BJ (cell line): ENCODE measurements around the genes EXOC6, CYP26C1, PDE6C and LGI1.

DNA sequence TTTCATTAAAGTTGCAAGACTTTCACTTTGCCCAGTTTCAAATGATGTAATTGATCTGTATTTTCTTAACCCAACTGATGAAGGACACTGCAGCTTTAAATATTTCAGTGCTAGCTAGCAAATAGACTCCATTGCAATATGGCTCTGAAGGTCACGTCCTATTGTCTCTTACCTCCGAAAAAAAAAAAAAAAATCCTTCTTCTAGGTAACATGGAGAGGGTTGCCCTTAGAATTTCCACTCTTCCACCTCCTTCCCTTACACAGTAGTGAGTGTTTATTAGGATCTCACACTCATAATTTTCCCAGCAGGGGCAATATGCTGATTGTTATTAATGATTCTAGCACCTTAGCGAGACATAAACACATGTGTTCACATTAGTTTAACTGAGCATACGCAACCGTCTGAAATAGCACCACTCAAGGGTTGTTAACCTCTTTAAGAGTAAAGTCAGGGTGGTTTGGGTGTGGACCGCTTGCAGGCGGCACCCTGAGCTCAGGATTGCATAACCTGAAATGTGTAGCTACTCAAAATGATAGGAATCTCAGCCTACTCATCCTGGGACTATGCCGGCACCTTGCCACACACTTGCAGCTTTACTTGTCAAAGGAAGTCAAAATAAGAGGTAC is 52.3 kb downstream of the CPEB3 start:
- CAGE, long polyA plus RNA = no peak
- RRBS = no CpG with 5 or more reads among the region's 8 CpGs

DNA sequence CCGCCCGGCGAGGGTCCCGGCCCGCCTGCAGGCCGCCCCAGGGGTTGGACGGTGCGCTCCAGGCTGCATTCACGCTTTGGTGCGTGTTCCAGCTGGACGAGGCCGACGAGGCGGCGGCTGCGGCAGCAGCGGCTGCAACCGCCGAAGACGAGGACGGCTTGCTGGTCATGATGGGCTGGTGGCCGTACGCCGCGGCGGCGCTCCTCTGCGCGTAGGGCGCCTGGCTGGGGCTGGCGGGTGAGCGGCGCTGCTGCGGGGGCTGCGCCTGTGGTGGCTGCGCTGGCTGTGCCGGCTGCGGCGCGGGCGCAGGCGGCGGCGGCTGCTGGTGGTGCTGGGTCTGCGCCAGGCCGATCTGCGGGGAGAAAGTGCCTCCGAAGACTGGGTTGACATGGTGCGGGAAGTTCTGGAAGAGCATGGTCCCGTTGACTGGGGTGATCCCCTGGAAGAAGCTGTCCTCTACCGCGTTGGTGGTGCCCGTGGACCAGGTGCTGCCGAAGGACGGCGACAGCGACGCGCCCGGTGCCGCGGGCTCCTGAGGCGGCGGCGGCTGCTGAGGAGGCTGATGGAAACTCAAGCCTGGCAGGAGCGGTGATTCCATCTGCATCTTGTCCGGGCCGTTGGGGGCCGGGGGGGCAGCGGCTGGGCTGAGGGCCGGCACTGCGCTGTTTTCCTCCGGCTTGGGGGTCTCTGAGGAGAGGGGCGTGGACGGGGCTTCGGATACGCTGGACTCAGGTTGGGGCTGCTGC is 51.2 kb downstream of the CPEB3 start:
- CAGE, long polyA plus RNA = no peak
- RRBS = 3% methylated on average over 8 of the region's 77 CpGs

GRCh38 chr10:92291965-92292459 is 1.0 kb downstream of the MARCHF5 start:
- CAGE, long polyA plus RNA = no peak
- RRBS = no CpG with 5 or more reads among the region's 17 CpGs

DNA sequence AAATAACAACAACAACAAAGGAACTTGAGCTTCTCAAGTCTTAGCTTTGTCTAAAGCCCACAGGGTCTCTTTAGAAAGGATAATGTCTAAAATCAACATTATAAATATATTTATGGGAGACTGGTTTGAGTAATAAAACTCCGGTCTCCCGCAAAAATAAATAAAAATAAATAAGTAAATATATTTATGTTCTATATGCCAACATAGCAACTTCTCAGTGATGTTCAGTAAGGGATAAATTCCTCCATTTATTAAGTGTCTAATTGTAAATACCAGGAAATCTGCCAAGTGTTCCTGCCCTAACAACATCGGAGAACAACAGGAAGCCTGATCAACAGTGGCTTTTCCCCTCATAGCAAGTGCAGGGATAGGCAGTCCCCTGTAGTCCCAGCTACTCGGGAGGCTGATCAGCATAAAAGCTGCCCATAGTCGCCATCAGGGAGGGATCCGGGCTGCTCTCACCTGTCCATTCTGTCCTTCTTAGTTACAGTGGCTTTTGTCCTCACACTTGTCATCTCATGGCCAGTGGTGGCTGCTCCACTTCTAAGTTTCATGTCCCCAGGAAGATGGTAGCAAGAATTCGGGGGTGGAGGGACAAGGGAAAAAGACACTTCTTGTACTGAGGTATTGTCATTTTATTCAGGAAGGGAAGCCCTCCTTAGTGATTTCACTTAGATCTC is 141.3 kb downstream of the IDE start:
- CAGE, long polyA plus RNA = no peak
- RRBS = no CpG with 5 or more reads among the region's 7 CpGs

DNA sequence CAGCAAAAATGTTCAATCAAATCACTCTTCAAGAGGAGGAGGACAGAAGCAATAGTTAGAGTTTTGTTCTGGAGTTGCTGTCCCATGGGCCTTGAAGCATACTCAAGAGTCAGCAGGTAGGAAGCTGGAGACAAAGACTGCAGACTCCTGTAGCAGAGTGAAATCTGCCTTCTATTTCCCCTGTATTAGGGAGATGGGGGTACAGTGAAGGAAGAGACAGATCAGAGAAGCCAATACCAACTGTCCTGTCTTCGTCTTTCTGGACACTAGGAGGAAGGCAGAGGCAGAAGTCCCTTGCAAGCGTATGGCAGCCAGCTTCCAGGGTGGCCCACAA is 90.5 kb downstream of the IDE start:
- CAGE, long polyA plus RNA = no peak
- RRBS = no CpG with 5 or more reads among the region's 2 CpGs

DNA sequence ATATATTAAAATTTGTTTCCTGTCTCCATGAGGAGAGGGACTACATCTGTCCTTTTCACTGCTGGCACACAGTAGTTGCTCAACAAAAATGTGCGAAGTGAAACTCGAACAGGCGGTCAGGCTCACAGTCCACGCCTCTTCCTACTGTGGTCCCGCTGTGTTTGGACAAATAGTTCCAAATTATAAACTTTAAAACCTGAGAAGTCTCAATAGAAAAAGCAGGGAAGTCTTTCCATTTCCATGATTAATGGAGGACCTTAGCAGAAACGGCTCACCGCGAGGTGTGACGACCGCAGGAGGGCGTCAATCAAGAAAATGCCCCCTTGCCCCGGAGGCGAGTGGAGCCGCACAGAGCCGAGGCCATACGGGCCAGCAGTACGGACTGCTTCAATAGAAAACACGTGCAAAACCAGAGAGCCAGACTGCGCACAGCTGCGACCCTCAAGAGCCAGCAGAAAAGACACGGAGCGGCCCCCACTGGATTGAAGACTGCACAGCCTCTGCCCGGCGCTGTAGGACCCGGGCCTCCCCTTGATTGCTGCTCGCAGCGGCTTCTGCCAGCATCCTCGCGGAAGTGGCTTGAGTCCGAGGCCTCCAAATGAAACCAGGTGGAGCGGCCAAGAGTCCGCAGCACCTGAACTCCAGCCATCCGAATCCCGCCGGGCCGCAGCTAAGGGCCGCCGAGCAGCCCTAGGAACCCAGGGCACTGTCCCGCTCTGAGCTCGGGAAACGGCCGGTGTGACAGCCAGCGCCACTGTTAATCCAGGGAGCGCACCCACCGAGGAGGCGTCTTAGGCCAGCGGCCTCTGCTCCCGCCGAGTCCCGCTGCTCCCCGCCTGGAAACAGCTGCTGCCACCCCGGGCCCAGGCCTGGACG is 847 bp upstream of the HHEX start:
- CAGE, long polyA plus RNA = no peak
- RRBS = 2% methylated on average over 8 of the region's 53 CpGs

DNA sequence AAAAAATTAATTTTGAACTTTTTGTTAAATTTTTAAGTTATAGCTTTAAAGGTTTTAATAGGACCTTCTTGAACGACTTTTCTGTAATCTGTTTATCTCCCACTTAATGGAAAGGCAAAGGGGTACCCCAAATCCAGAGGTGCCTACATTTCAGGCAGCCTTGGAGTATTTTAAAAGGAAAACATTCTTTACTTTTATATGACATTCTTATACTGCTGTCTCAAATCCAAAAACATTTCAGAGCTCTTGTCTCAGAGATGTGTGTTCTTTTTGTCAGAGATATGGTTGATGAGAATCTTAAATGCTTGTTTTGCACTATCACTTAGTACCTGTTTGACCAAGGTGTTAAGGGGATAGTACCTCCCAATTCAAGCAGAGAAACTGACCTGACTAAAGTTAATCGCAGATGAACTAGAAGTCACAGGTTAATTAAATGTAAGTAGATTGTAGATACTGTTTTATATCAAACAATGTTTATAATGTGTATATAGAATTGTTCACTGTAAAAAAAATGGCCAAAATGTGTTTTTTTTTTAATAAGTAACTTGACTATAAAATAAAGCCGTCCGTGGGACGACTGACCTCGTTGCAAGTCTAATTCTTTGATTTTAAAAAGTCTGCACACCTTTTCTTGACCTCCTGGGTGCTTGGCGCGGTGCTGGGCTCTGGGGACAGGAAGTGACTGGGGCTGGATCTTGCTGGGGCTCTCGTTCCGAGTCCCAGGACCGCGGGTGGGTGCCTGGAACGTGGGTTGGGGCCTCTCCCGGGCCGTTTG is 5.5 kb downstream of the HHEX start:
- CAGE, long polyA plus RNA = no peak
- RRBS = no CpG with 5 or more reads among the region's 15 CpGs

DNA sequence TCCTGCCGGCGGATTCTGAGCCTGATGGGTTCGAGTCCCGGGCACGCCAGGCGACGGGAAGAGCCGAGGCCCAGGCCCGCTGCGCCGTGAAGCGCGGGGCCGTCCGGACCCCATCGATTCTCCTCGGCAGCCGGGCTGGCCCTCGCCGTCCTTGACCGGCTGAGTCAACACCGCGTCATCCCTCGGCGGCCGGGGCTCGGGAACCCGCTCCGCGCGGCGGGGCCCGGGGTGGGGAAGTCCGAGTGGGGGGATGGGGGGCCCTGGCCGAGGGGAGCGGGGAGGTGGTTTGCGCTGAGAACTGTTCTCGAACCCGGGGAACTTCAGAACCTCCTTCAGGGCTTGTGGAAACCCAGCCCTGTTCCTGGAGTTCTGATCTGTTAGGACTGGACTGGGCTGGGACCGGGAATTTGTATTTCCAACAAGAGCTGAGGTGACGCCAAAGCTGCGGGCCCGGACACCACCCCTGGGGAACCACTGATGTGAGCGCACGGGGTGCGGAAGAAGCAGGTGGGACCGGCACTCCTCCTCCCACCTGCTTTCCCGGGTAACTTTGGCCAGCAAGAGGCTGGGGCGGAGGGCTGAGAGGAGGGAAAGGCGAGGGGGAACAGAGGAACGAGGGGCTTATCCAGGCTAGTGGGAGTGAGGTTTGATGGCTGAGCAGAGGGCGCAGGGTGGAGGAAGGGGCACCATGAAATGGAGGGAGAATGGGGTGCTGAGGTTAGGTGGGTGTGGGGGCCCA is 6.3 kb downstream of the HHEX start:
- CAGE, long polyA plus RNA = no peak
- RRBS = 18% methylated on average over 25 of the region's 52 CpGs

- CAGE, long polyA plus RNA = no peak
- RRBS = no CpG with 5 or more reads among the region's 3 CpGs
Observed at GRCh38 chr10:92809835-92810126, 38.5 kb upstream of the EXOC6 start.

- CAGE, long polyA plus RNA = start-site peak on the plus strand at chr10:92848465-92848521, 214 and 315 reads in 2 replicates
- RRBS = under 1% methylated on average over 8 of the region's 54 CpGs
Observed at GRCh38 chr10:92848150-92848641, at the start of gene EXOC6. Gene EXOC6 (plus strand): TSS chr10:92848520.

DNA sequence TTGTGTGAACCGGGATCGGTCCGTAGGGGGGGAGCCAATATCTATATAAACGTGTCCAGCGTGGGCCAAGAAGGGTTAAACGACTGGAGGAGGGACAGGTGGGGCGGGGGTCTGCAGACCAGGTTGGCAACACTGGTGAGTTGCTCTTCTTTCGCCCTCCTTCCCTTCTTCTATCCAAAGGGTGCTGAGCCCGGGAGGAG is at the start of gene CYP26C1:
CYP26C1 (plus strand) TSS at position 72 of the 200 bp plus-strand sequence.
- CAGE, long polyA plus RNA = no peak
- RRBS = no CpG with 5 or more reads among the region's 9 CpGs

GRCh38 chr10:93258451-93258715 is 184.7 kb downstream of the CYP26A1 start:
- CAGE, long polyA plus RNA = no peak
- RRBS = no CpG with 5 or more reads among the region's 1 CpG

GRCh38 chr10:93458715-93459444 is 23.3 kb downstream of the MYOF start:
- CAGE, long polyA plus RNA = no peak
- RRBS = no CpG with 5 or more reads among the region's 7 CpGs

DNA sequence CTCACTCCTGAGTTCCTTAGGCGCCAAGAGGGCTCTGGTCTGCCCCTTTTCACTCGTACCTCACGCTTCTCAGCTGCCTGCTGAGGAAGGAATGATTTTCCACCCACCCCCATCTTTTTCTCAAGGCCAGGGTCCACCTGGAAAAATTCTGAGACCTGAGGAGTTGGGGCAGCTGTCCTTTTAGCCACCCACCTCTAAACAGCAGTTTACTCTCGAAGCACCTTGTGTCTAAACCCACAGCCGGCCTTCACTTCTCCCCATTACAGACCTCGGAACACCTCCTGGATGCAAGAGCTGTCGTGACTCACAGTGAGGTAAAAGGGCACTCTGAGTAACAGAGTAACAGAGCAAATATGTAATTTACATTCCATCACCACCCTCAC is 12.4 kb downstream of the FFAR4 start:
- CAGE, long polyA plus RNA = no peak
- RRBS = no CpG with 5 or more reads among the region's 7 CpGs

- CAGE, long polyA plus RNA = no peak
- RRBS = no CpG with 5 or more reads among the region's 9 CpGs
Observed at GRCh38 chr10:93612225-93612761, at the start of gene PDE6C. Gene PDE6C (plus strand): TSS chr10:93612537.

GRCh38 chr10:93757516-93758105 is at the start of gene LGI1:
Gene LGI1 (plus strand): TSS chr10:93757936.
- CAGE, long polyA plus RNA = no peak
- RRBS = no CpG with 5 or more reads among the region's 11 CpGs

DNA sequence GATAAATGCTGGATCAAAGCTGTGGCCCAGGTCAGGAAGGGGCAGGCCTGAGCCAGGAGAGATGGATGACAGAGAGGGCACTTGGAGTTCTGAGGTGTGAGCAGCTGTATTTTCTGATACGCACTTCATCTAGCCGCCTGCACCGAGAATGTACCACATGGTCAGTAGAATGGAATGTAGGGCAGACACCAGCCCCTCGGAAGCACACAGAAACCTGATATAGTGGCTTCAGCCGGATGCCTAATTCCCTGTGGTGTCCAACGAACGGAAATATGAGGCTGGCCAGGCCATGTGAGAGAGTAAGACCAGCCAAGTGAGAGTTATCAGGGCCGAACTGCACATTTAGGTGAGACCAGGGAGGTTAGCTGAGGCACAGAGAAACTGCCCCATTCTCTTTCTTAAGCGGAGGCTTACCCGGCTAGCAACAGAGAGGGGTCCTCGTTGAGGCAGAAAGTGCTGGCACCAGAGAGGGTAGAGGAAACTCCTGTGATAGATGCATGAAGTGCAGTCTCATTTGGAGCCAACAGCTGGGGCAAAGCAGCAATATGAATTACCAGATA is 46.6 kb upstream of the PLCE1 start:
- CAGE, long polyA plus RNA = no peak
- RRBS = no CpG with 5 or more reads among the region's 11 CpGs

DNA sequence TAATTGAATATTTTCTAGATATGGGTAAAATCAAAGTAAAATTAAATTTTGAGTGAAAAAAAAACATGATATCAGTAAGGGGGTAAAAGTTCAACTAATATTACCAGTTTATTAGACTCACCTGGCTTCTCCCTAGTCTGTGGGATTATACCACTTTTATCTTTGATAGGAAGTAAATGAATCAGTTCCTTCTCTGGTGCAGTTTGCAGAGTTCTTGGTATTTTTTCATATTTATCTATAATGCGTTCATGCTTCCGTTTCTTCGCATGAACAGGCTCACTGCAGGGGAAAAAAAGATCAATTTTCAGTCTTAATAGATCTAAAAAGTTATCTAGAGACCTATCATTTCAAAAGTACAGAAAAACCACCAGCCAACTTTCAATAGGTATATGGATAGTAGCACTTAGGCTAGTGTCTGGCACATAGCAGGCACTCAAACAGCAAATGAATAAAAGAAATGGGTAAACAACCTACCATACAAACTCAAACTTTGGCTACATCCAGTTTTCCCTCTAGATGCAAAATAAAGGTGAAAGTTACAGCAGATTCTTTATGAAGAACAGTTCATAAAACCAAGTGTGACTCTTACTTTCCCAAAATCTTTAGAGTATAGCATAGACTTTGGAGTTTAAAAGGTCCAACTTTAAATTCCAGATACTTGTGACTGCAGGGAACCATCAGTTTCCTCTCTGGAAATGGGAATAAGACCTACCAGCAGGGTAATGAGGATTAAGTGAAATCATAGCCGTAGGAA is 5.5 kb downstream of the NOC3L start:
- CAGE, long polyA plus RNA = no peak
- RRBS = no CpG with 5 or more reads among the region's 4 CpGs

DNA sequence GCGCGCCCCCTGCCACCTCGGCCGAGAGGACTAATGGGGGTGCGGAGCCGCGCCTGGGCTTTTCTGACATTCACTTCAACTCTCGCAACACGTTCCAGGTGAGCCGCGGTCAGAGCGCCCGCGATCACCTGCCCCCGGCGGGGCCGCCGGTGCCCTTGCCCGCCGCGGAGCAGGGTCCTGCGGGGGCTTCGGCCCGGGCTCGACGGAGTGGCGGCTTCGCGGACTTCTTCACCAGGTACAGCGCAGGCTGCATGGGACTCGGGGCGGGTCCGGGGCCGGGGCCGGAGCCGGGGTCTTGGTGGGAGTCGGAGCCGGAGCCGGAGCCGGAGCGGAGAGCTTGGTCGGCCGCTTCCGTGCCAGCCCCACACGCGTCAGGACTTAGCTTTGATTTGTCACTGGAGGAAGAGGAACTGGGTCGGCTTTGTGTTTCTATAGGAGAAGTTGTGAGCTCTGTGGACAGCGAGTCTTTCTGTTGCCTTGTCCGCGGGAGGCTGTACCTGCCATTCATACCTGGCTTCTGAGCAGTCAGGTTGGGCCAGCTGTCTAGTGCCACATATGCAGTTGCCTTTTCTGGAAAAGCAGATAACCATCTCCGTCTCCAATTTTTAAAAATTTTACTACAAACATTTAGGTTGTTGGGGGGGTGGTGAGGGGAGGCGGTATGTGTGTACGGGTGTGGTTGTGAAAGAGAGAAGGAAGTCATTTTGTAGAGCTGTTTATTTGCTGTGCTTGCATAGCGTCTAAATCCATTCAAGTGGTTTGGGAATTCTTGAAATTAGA is 1.2 kb downstream of the TBC1D12 start:
- CAGE, long polyA plus RNA = no peak
- RRBS = under 1% methylated on average over 16 of the region's 54 CpGs

- CAGE, long polyA plus RNA = no peak
- RRBS = no CpG with 5 or more reads among the region's 5 CpGs
Observed at GRCh38 chr10:94682501-94683235, 861 bp upstream of the CYP2C18 start.